Epithelial cell of esophagus (primary cell): Measurements from ENCODE around the gene PSMD5.

DNA sequence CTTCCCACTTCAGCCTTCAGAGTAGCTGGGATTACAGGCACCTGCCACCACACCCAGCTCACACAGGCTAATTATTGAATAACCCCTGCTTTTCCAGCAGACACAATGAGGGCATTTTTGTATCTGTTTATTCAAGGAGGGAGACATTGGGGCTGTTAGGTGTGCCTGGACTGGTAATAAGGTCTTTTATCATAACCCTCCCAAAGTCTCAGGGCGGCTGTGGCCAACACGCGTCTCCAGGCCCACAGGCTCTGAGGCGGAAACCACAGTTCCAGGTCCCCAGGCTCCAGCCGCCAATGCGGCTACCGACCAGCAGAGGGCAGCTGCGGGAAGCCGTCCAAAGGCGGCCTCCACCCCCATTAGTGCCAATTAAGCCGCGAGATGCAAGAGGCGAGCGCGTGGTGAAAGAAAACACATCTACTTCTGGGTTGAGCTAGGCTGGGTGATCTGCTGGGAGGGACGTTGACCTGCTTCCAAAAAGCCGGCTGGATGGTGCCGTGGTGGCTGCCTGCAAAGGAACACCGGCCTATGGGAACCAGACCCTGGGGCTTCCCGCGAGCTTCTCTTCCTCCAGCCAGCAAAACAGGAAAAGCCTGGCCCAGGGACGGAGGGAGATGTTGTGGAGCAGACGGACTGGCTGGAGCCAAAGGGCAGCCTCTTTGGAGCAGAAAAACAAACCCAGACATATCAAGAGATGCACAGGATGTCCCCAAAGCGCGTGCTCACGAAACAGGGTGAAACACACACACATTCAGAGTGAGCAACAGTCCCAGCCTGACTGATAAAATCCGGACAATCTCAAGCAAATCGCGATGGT, 186.9 kb upstream of the BRINP1 start:
- RRBS, result 0% methylated on average over 2 of the region's 29 CpGs

DNA sequence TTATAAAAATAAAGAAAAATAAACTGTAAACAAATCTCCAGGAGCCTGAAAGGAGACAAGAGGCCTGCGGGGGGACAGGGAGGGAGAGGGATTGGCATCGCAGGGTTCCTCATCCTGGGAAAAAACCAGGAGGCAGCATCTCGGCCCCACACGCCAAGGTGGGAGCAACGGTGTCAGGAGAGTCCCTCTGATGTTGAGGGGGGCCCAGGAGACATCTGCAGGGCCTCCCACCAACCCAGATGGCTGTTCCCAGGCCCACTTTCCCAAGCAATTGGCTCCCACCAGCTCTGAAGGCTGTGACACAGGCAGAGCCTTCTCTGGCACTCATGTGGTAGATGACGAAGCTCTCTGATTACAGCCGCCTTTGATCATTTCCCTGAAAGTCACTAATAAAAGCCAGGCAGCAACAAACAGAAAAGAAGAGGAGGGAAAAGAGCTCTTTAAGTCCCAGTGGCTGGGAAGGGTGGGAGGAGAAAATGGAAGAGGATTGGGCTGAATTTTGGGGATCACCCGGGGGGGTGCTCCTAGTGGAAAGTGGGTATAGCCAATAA, 226.5 kb downstream of the CDK5RAP2 start:
- RRBS, result no CpG with 5 or more reads among the region's 8 CpGs

- RRBS, result no CpG with 5 or more reads among the region's 5 CpGs
These were observed 115.0 kb downstream of the CDK5RAP2 start for GRCh38 chr9:120464947-120465467.

DNA sequence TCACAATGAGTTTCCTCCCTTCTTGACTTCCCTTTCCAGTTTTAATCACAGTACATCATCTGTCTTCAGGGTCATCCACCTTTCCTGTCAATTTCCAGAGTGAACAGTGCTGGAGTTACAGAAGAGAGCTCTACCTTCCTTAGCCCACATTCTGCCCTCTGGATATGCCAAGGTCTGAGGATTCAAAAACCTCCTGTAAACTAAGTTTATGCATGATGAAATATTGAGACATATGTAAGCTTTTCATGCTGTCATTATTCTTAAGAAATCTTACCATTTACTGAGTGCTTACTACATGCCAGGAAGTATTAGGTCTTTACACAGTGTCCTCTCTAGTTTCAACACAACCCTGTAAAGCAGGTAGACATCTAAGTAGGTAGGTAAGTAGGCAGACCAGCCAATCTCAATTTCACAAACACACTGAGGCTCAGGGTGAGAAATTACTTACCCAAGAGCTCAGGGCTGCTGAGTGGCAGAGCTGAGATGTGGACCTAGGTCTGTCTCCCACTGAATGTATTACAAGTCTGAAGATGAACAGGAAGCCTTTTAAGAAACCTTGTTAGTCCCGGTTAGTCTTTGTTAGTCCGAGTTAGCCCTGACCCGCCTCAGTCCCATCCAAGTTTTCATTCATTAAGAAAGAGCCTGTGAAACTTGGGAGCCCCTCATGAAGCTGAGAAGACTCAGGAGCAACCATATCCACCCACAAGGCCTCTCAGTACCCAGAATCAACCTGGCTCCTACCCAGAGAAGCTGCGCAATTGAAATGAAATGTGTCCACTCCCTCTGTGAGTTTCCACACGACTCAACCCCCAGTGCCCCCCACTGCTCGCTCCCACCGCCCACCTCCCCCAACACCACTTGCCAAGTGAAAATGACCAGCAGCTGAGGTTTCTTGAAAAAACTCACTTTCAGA, 105.0 kb downstream of the CDK5RAP2 start:
- RRBS, result no CpG with 5 or more reads among the region's 7 CpGs

DNA sequence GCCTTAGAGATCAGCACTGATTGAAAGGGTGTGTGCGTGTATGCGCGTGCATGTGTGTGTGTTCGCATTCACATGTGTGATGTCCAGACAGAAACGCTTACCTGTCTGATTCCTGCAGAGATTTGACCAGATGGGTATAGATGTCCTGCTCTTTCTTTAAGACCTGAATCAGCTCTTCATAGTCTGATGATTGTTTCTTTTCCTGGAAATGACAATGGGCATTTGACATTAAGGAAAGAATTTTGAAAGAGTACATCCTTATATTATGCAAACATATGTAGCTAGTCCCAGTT, 102.8 kb downstream of the CDK5RAP2 start:
- RRBS, result no CpG with 5 or more reads among the region's 5 CpGs

DNA sequence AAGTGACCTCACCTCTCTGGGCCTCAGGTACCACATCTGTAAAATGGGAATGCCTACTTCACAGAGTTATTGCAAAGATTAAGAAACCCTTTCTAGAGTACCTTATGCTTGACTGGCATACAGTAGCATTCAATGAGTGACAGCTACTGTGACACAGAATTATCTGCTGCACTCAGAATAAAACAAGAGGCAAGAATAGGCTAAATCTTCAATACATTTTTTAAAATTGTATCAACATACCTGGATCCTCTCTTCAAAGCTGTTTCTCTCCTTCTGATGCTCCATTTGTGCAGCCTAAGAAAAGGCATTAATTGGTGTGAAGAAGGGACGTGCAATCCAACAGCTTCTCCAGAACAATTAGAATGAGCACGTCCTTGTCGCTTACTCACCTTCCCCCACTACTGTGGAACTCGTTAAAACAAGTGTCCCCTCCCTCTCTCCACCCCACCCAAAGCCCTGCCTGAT, 51.4 kb downstream of the CDK5RAP2 start:
- RRBS, result no CpG with 5 or more reads among the region's 4 CpGs

DNA sequence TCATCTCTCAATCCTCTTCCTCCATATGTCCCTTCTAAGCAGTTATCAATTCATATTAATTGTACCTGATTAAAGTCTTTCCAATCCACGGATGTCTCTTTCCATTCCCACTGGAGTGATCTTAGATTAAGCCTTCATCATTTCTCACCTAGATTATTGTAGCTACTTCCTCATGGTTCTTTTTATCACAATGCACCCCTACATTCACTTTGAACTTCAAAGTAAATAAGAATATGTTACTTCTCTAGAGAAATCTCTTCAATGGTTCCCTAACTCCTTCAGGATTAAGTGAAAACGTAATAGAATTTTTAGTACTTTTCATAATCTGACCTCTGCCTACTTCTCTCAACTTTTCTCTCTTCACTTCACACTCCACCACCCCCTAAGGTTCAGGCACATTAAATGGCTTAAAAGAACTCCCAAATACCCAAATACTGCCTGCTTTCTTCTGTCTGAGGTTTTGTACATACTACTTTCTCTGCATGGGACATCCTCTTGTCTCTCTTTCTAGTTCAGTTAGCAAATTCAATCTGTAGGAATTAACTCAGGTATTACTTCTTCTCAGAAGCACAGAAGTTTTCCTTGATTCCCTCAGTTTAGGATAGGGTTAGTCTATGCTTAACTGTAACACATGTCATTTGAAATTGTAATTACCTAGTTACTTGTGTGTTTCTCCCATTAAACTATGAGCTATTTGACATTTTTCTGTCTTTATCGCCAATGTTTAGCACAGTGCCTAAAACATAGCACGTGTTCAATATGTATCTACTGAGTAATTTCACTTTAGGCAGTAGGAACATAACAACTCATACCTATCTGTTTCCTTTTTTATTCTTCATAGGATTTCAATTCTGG, 29.1 kb upstream of the CDK5RAP2 start:
- RRBS, result no CpG with 5 or more reads among the region's 4 CpGs

- RRBS, result no CpG with 5 or more reads among the region's 4 CpGs
These were observed 9.6 kb downstream of the FBXW2 start for GRCh38 chr9:120783278-120784257.

GRCh38 chr9:120841840-120842615, 694 bp downstream of the PSMD5 start:
- RRBS, result no CpG with 5 or more reads among the region's 17 CpGs

GRCh38 chr9:120842616-120843575, at the start of gene PSMD5:
PSMD5 (minus strand) TSS chr9:120842922.
- RRBS, result no CpG with 5 or more reads among the region's 72 CpGs

DNA sequence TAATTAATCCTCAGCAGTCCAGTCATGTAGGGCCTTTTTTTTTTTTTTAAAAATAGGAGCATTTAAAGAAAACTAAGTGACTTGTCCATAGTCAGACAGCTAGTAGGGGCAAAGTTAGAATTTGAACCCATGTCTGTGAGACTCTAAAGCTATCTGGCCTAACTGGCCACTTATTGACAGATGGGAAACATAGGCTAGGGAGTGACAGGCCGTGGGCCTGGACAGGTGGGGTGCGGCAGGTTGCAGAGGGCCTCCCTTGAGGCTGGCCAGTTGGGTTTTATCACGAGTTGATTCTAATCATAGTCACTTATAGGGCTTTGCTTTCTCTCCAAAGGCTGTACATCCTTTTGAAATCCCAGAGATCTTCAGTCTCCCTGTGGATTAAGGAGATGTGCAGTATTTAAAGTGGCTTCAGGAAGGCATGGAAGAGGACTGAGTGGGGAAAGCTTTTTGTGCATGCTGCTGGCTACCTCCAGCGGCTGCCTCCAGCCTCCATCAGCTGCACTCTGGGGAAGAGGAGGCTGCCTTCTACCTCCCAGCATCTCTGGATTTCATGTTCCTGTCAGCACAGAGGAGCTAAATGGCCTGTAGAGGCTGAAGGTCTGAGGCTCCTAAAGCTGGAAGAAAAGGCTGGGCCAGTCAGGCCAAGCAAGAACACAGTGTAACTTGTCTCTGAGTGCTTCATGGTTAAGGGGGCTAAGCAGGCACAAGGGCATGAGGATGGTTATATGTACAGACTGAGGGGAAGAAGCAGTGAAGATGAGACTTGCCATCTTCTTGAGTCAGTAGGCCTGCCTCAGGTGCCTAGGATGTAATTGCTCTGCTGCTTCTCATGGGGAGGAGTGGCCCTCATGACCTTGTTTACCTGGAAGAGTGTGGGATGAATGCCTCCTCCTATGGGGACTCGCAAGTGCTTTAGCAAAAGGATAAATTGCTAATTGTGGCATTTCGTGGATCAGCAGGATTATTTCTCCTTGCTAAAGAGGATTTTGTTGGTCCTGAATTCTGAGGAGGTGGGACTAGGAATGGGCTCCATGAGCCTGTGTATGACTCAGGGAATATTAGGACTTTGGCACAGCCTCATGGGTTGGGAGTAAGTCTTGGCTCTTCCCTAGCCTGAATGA, 8.5 kb upstream of the PSMD5 start:
- RRBS, result no CpG with 5 or more reads among the region's 6 CpGs

DNA sequence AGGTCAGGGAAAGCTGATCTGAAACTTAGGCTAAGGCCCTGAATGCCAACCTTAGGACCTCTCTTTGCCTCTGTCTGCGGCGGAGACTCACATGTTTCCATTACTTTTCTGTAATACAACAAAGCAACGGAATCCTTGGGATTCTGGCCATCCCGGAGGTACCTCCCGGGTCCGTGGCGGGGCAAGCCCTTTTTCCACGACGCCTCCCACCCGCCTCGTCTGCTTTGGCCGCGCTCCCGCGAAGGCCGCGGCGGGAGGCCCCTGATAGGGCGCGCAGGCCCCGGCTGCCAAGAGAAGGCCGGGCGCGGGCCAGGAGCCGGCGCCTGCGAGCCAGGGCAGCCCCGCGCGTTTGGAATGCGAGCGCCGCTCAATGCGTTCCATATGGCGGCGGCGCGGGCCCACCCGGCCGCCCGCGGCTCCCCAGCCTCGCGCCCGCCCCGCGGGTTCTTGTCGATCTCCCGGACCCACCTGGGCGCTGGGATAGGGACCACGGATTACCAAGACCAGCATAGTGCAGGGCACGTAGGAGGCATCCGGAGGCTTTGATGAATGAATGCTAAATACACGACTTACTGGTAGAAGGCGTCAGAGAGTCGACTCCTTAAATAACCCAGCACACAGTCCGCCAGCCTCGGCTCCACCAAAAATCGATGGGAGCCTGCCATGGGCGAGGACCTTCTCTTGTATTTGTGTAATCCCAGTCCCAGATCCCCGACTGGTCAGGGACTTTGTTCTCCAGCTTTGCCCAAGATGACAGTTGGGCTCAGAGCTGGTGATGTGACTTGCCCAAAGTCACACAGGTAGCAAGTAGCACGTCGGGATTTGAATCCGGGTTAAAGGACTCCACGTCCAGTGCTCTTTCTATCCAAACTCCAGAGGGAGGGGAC, 17.6 kb upstream of the PHF19 start:
- RRBS, result 4% methylated on average over 26 of the region's 65 CpGs

GRCh38 chr9:120930955-120931963, 4.7 kb upstream of the TRAF1 start:
- RRBS, result no CpG with 5 or more reads among the region's 4 CpGs

DNA sequence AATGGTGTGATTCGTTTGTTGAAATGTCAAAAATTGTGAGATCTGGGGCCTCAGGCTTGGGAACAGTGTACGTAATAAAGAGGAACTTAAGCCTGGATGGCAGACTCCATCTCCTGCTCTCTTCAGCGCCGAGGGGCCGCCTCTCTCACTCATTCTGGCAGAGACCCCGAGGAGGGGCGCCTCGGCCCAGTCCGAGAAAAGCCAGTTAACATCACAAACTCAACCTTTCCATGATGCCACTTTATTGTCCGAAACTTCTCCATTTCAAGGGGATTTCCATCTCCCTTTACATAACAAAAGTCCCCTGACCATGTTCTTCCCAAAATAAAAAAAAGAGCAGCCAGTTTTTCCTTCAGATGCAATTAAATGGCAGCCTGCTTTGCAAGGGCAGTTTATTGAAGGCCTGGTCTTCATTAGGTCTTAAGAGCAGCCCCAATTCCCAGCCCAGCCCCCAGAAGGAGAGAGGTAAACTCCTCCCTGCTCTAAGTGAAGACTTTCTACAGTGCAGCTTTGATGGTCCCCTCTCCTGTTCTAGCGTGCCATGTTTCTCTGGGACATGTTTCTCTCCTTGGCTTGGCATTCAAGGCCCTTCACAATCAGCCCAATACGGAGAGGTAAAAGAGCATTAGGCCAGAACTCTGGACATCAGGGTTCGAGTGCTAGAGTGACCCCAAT, 19.4 kb upstream of the RAB14 start:
- RRBS, result no CpG with 5 or more reads among the region's 13 CpGs

GRCh38 chr9:121271901-121272499, 4.0 kb downstream of the GSN start:
- RRBS, result no CpG with 5 or more reads among the region's 7 CpGs

DNA sequence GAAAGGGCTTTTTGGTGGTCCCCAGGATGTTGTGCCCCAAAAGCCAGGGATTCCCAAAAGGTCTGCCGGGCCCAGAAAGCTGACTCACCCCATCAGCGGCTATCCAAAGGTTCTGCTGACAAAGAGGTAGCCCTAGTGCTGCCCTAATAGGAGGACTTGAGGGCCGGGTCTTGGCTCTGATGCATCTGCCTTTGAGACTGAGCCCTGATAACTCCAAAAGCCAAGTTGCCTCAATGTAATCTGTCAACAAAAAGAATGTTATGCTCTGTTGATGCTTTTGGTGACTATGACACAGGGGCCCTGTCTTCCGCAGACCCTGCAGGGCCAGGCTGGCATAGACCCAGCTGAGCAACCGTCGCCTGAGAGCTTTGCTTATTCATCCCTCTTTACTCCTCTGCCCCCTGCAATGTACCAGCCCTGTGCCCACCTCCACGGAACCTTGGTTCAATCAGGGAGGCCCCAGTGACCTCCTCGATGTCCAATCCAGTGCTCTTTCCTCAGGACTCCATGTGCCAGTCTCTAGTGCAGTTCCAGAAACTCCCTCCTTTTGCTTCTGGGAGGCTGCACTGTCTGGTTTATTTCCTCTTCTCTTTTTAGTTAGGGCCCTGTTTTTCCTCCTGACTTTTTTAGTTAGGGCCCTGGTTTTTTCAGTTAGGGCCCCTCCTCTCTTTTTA, 14.7 kb downstream of the GSN start:
- RRBS, result 0% methylated on average over 2 of the region's 8 CpGs

- RRBS, result no CpG with 5 or more reads among the region's 1 CpG
These were observed 21.8 kb downstream of the GSN start for GRCh38 chr9:121289858-121289986.

- RRBS, result no CpG with 5 or more reads among the region's 20 CpGs
These were observed 41.1 kb downstream of the STOM start for GRCh38 chr9:121328781-121329614.

- RRBS, result no CpG with 5 or more reads among the region's 7 CpGs
These were observed 21.0 kb downstream of the STOM start for GRCh38 chr9:121349043-121349509.